Thoracic aorta (tissue), 1 donor: ENCODE results near the gene NPTXR.

- RAMPAGE, long total RNA: no peak
Measured at GRCh38 chr22:37936907-37937274, 16.5 kb downstream of the C22orf23 start.

- RAMPAGE, long total RNA: no peak
Measured at GRCh38 chr22:37980715-37981337, 3.5 kb downstream of the SOX10 start.

DNA sequence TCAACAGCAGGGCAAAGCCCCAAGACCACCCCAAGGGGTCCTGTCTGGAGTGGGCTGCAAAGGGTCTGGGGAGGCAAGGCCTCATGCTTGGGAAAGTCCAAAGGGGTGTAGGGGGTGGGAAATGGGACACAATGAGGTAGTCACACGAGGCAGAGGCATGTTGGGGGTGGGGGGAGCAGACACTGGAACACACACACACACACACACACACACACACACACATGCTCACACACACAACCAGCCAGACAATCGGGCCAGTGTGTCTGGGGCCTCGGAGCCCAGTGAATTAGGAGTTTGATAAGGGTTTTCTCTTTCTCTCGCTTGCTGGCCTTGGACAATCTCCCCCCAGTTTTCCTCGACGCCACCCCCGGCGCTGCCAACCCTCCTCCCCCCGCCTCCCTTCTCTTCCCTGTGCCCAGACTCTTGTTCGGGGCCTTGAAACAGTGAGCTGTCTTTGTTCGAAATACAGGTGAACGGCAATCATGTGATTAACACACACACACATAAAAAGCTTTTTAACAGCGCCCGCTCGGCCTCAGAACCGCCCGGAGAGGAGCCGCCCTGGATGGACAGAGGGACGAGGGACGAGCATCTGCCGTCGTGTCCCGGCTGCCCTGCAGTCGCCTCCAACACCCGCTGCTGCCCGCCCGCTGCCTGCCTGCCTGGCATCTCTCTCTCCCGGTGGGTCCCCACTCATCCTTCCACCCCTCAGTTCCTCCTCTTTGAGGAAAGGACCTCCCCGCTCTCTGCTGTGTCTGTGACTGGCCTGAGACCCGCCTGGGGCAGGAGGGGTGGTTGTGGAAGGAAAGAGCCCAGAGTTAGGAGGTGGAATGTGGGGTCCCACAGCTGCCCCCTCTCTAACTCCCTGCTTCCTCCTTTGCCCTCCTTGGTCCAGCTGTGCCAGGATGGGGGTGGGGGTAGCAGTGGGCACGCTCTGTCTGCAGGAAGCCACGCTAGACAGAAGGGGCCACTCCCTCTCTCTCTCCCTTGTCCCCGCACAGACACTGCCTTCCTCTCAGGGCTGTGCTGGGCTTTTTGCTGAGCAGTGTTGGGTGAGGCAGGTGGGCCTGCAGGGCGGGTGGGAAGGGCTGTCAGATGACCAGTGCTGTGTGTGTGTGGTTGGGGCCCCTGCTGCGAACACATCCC is 1.6 kb upstream of the SOX10 start:
- RAMPAGE, long total RNA: no peak

- RAMPAGE, long total RNA: no peak
Measured at GRCh38 chr22:38017486-38018210, 33.3 kb upstream of the SOX10 start.

DNA sequence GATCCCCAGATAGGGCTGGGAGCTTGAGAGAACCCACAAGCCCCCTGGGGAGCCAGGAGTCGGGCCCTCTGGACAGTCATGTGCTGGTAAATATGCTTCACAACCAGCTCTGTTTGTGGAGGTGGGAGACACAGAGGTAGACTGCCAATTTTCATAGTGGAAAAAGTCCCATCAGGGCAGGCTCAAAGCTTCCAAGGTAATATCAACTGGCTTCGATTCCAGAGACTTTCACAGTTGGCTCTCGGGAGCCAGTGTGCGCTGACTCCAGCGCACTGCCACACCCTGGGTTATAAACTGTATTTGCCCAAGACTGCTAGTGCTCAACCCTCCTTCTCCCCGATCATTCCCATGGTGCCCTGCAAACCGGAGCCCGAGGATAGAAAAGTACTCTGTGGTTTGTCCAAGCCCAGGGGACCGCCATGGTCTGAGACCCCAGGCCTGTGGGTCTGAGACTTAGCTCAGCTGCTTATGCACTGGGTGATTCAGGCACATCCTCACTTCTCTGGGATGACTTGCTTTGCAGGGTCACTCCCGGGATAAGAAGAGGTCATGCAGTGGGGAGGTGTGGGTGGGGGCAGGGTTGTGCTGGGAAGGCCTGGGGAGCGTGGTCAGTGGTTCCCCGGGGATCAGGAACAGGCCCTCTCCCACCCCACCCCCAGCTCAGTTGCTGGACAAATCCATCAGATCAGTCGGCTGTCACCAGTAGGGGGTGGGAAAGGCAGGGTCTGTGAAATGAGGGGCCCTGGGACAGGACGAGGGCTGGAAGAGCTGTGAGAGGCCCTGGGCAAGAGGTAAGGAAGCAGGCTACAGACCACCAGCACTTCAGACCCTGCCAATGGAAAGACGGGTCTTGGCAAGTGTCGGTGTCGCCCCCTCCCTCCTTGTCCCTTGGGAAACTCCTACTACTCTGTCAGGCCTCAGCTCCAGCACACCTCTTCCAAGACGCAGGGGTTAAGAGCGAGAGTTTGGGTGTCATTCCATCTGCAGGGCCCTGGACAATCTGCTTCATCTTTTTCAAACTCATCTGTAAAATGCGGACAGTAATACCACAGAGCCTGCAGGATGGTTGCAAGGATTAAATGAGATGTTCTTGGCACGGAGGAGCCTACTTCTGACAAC is 26.6 kb upstream of the PICK1 start:
- RAMPAGE, long total RNA: no peak

DNA sequence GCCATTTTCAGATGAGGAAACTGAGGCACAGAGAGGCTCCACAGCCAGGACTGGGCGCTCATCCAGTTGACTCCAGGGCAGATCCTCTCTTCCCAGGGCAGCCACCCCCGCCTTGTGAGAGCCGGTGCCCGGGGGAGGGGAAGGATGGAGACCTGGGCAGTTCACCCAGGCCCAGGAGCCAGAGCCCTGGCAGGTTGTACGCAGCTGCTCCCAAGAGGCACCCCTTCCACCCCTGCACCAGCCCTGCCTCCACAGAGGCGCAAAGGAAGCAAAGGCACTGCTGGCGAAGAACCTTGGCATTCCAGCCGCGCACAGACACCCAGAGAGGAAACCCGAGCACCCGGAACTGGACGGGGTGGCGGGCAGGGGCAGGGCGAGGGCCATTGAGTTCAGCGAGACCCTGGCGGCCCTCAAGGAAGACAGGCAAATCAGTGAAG is 17.8 kb upstream of the PICK1 start:
- RAMPAGE, long total RNA: no peak

- RAMPAGE, long total RNA: no peak
Measured at GRCh38 chr22:38080704-38081798, 2.9 kb downstream of the SLC16A8 start.

- RAMPAGE, long total RNA: no peak
Measured at GRCh38 chr22:38126272-38127132, 16.0 kb upstream of the BAIAP2L2 start.

- RAMPAGE, long total RNA: no peak
Measured at GRCh38 chr22:38171843-38172848, 9.5 kb downstream of the PLA2G6 start.

DNA sequence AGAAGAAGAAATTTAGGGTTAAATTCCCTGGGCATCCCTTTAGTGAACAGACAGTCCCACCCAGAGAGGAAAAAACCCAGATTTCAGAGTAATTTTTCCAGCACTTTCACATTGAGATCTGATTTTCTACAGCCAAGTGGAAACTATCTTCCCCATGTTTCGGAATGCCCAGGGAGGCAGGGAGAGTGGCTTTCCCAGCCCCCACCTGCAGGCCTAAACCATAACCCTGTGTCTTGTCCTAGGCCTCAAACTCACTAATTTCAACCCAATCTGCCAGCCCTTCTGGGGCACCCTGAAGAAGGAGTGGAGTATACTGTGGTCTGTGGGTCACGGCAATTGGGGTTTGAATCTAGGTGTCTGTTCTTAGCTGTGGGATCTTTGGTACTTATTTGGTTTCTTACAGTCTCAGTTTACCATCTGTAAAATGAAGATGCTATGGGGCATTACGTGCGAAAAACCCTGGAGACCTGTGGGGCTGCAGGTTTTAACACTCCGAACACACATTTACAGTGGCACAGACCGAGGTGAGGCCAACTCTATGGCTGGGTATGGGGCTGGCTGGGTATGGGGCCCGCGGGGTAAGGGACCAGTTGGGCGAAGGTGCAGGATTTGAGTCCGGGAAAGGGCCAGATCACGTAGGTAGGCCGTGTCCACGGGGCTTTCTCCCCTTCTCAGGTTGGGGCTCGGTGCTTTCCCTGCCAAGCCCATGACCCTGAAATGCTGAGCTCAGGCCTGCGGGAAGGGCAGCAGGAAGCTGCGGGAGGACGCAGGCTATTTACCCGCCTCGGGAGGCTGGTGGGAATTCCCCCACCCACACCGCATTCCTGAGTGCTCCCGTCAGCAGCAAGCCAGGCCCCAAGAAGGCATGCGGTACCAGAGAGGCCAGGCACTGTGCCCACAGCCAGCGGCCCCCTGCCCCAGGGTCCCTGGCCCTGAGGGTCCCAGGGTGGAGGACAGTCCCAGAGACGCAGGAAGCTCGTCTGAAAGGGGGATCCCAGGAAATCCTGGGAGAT is 16.5 kb downstream of the MAFF start:
- RAMPAGE, long total RNA: no peak

GRCh38 chr22:38286567-38286777 is 13.7 kb upstream of the TMEM184B start:
- RAMPAGE, long total RNA: no peak

GRCh38 chr22:38290894-38291995 is 18.4 kb upstream of the TMEM184B start:
- RAMPAGE, long total RNA: no peak

DNA sequence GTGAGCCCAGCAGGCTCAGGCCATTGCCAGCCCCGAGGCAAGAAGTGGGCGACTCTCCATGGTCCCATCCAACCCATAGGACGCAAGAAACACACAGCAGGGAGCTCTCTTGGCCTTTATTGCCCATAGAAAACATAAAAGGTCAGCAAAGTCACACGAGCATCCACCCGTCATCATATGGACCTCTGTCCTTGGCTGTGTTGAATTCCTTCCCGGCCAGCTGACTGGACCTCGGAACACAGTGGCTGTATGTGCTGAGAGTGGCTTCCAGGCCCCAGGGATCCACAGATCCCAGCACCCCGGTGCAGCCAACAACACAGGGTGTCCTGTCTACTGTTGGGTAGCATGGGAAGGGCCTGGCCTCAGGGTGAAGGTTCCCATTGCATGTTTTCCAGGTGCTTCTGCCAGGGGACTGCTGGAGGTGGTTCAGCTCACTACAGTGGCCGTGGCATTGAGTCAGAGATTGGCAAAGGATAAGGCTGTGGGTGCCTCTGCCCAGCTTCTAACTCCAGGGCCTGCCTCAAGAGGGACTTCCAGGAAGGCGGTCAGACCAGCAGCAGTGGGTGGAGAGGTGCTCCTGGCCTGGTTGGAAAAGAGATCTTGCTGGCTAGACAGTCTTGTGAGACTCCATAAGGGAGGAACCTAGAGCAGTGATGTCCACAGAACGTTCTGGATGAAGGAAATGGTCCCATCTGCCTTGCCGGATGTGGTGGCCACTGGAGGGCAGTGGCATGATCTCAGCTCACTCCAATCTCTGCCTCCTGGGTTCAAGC is 20.9 kb downstream of the CSNK1E start:
- RAMPAGE, long total RNA: no peak

DNA sequence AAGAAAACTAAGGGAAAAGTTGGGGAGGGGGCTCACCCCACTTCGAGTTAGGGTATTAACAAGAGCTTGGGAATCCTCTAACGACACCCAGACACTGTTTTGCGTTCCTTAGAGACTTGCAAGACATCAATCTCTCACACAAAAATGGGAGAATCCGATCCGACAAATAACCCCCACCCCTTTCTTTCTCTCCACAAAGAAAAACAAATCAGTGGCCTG is 898 bp downstream of the CSNK1E start:
- RAMPAGE, long total RNA: no peak

DNA sequence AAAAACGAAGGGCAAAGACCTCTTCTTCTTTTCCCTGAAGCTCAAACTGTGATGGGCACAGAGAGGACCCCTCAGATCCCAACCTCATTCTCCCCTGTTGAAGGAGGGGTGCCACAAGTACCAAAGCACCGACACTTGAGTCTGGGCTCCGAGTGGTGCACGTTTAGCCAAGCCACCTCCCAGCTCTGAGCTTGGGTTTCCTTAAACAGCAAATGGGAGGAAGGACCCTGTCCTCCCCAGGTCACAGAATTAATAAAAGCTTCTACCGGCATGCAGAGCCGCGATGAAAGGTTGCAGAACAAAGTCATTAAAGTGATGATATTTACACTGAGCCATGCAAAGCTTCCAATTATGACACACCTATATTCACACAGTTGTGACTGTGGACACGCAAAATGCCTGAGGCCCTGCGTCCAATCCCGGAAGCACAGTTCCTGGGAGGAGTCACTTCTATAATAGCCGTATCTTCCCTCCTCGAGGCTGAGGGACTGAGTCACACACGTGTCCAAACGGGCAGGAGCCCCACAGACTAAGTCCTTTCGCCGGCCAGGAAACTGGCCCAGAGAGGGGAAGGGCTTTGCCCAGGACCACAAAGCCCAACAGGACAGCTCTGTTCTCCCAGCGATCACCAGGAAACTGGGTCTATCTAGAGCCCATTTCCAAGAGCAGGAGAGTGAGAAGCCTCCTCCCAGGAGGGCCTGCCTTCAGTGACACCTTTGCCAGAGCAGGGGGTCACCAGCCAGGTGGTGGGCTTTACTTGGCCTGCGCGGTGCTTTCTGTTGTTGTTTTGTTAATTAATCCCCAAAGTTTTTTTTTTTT is 977 bp upstream of the CSNK1E start:
- RAMPAGE, long total RNA: no peak

- RAMPAGE, long total RNA: no peak
Measured at GRCh38 chr22:38455325-38456430, 679 bp upstream of the KCNJ4 start.

DNA sequence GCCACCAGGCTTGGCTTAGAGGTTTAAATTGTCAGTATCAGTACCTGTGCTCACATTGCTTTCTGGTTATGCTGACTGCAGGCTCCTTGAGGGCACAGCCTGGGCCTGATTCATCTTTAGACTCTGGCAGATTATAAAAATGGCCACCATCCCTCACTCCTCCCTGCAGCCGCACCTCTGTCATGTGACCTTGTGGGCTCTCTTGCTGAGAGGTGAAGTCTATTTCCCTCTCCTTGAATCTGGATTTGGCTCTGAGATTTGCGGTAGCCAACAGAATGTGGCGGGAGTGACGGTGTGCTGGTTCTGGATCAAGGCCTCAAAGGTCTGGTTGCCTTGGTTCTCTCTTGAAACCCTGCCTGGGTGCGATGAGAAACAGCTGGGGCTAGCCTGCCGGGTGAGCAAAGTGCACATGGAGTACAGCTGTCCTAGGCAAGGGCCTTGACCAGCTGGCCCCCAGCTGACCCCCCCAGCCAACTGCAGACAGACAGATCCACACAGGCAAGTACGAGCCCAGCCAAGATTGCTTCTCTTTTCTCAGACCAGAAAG is 10.9 kb downstream of the SUN2 start:
- RAMPAGE, long total RNA: no peak

GRCh38 chr22:38758582-38759056 is 2.8 kb upstream of the SUN2 start:
- RAMPAGE, long total RNA: no peak

DNA sequence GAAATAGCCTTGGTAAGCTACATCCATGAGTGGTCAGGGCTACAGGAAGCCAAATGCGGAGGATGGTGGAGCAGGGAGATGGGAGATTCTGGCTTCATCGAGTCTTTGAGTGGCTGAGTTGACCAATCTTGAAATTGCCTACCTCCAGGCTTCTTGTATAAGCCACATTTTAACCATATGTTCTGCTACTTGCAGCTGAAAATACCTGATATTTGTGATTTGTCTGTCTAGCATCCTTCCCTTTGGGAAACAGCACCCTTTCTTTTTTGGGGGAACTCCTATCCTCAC is 5.9 kb upstream of the DNAL4 start:
- RAMPAGE, long total RNA: no peak

DNA sequence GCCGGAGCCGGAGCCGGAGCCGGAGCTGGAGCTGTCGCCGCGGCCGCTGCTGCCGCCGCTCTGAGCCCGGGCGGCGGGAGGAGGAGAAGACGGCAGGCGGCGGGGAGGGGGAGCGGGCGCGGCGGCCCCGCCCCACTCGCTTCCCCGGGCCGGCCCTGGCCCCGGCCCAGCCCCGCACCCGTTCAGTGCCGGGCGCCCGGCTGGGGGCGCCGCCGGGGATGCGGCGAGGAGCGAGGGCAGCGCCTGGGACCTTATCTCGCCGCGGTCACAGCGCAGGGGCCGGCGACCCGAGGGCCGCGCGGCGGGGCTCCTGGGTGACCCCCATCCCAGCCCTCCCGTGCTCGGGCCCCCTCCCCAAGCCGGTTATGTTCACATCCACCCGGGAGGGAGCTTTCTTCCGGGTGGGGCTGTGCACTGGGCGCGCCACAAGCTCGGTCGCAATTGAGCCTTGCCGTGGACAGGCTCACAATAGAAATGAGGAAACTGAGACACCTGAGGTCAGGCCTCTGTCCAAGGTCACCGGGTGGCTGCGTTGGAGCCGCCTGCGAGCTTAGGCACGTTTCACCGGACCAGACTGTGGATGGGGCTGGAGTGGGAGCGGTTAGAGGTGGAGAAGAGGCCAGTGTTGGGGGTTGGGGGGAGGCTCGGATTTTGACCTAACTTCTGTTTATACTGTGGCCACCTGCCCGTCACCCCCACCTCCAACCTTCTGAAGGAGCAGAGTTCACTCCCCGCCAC is at the start of gene NPTXR:
TSS of gene NPTXR (minus strand) at position 62 of the 738 bp plus-strand sequence.
- RAMPAGE, long total RNA: no peak